BE2C (cell line): ENCODE results near the genes RNF180 and CWC27.

DNA sequence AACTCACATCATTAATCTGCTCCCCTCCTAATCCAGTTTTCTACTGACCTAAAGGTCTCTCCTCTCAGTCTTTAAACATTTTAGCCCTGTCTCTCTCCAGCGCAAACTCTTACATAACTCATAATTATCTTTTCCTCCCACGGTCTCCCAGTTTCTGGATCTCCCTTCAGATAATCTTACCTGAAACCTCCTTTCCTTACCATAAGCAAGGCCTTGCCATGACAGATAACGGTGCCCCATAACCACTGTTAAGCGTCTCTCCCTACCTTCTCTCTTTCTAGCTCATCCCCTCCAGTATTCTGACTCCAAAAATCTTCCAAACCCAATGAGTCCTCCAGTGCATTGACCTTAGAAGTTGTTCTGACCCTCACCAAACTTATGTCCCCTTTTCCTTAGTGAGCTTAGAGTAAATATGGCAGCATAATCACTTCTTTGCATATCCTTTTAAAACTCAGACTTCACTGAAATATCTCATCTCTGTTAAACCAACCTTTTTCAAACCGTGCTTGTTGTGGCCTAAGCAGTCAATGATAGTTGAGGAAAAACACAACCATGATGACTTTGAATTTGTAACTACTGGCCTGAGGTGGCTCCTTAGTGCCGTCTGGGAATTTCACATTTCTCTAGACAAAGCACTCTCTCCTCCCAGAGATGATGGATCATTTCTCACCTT is 146.5 kb downstream of the PDE4D start:
- RRBS, result no CpG with 5 or more reads among the region's 6 CpGs

- RRBS, result no CpG with 5 or more reads among the region's 4 CpGs
These were observed 192.3 kb downstream of the DEPDC1B start for GRCh38 chr5:60507569-60508122.

DNA sequence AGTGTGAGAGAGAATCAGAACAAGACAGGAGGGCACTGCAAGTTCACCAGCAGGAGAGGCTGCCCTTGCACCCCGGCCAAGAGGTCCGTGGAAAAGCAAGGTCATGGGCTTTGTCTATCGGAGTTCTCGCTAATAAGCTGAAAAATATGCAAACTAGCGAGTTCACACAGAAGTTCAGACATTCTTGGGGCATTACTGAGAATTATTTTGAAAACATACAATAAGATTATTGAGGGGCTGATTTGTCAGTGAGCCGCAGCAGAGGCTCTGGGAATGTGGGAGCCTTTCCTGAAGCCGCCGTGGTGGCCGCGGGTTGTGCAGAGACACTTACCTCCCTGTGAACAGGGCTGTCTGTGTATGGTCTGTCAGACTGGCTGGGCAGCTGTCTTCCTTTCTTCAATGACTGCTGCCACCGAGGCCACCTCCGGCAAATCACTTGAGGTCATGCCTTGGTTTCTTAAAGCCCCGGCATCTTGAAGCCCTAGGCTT is 79.6 kb upstream of the ZSWIM6 start:
- RRBS, result 84% methylated on average over 2 of the region's 13 CpGs

DNA sequence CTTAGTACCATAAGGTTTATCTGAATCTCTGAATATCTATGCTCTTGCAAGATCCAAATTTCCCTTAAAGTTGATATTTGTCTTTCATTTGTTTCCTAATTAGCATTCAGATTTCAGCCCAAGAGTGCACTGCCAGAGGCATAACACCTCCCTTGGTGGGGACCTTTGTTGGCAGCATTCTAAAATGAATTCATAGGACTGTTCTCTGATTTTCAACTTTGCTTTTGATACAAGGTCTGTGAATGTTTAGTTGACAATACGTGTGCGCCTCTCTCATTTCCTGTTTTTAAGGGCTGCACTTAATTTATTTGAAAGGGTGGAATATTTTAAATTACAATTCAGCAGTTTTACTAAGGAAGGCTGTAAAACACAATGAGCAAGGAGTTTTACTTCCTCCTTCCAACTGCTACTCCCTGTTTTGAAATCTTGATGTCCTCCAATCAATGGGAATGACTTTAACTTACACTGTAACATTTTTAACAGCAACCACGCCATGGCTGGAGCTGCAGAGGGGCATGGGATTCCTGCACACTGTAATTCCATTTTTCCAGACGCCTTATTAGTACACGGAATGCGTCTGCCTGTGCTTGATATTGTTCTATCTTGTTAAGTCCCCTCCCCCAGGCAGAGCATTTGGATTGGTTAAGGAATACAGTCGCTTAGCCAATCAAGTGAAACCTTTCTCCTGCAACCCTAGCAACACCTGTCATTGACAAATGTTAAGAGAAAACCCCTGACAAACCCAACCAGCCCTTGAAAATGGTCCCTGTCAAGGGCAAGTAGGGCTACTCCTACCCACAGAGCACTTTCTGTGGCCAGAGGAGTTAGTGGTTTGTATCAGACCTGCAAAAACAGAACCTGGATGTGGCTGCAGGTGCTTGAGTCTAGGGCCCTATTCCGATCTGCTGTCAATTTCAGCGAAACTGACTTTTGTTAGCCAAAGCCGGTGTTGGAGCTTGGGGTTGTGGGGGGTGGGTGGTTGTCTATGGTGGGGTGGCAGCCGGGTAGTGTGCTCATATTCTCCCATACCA is 12.5 kb upstream of the ZSWIM6 start:
- RRBS, result 93% methylated on average over 2 of the region's 11 CpGs

DNA sequence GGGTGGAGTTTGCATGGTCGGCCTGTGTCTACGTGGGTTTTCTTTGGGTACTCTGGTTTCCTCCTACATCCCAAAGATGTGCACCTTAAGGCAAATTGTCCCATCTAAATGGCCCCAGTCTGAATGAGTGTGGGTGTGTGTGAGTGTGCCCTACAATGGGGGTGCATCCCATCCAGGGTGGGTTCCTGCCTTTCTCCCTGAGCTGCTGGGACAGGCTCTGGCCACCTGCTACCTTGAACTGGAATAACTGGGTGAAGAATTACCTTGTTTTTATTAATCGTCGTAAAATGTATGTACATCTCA is 9.0 kb downstream of the ZSWIM6 start:
- RRBS, result no CpG with 5 or more reads among the region's 4 CpGs

DNA sequence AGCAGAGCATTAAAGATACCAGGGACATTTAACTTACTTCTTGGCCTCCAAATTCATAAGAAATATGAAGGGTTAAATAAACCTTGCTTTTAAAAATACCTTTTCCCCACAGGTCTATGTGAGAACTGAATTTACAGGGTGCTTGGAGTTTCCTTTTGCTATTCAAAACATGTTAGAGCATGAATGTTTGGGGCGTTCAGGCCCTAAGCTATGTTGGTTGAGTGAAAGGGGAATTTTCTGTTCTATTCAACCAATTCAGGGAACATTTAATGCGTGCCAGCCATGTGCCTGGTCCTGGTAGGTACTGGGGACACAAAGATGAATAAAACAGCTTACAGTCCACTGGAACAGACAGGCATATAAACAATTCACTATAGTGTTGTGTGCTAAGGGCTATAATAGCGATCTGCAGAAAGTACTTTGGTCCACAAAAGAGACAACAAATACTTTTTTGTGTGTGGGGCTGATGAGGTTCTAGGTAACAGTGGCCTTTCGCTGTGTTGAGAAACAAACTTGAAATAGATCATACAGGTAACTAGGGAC is 108.5 kb downstream of the ZSWIM6 start:
- RRBS, result no CpG with 5 or more reads among the region's 4 CpGs

- RRBS, result no CpG with 5 or more reads among the region's 12 CpGs
These were observed 193.6 kb downstream of the ZSWIM6 start for GRCh38 chr5:61525524-61526161.

GRCh38 chr5:61790626-61791206 is 458.7 kb downstream of the ZSWIM6 start:
- RRBS, result no CpG with 5 or more reads among the region's 4 CpGs

- RRBS, result 1% methylated on average over 12 of the region's 29 CpGs
These were observed 777 bp downstream of the KIF2A start for GRCh38 chr5:62306789-62307177.

DNA sequence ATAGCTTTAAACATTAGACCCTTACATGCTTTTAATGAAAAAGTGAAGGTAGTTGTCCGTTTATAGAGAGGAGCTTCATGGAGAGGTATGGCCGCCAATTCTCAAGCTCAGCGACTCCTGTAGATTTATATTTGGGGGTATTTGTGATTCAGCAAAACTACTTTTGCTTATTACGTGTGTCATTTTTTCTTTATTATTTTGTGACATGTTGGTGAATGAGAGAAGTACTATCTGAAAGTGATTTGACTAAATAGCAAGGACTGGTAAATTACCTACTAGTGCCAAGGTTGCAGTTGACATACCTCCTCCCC is 751 bp downstream of the IPO11 start:
- RRBS, result no CpG with 5 or more reads among the region's 4 CpGs

- RRBS, result no CpG with 5 or more reads among the region's 13 CpGs
These were observed 198.6 kb downstream of the LRRC70 start for GRCh38 chr5:62777217-62777639.

GRCh38 chr5:64165037-64166306 is at the start of gene RNF180:
Gene RNF180 (plus strand): TSS chr5:64165843.
- RRBS, result 21% methylated on average over 51 of the region's 104 CpGs

DNA sequence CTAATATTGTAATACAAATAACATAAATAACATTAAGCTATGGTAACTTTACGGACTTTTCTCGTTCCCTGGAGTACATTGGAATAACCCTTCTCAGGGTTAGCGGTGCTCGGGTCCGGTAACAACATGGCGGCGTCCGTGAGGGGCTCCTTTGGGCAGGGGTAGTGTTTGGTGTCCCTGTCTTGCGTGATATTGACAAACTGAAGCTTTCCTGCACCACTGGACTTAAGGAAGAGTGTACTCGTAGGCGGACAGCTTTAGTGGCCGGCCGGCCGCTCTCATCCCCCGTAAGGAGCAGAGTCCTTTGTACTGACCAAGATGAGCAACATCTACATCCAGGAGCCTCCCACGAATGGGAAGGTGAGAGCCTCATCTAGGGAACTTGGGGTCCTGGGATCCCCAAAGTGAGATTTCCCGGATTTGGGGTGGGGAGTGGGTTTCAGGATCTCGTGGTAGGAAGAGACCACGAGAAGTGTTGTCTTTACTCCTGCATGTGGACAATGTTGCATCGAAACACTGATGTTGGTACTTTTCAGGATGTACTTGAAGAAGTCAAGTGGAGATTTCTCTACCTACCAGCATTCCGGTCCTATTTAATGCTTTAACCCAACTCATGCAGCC is at the start of gene CWC27:
TSS of gene CWC27 (plus strand) at position 102 of the 621 bp plus-strand sequence.
- RRBS, result no CpG with 5 or more reads among the region's 21 CpGs

GRCh38 chr5:64804202-64804401 is 35.4 kb downstream of the CWC27 start:
- RRBS, result no CpG with 5 or more reads among the region's 2 CpGs

DNA sequence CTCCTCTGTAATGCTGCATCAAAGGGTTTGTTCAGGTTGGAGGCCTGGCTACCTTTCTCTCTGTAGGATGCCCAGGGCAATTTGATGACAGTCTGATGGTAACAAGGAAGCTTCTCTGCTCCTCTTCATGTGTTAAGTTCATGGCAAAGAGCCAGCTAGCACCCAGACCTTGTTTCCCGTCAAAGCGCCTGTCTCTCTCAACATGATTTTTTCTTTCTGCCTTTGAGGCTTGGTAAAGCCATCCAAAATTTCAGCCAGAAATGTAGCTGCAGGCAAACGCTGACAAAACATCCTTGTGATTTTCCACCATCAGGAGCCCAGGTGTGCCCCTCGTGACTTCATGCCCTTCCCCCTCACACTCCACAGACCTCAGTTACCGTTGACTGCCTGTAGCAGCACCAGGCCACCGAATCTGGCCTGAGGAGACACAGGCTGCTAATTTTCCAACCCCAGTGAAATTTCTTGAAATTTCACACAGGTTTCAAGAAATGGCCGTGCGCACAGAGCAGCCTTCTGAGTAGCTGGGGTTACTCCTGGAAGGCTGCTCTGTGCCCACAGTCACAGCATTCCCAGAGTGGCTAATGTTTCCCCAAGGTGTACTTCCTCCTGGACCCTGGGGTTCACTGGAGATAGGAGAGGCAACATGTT is 292.7 kb downstream of the CWC27 start:
- RRBS, result no CpG with 5 or more reads among the region's 8 CpGs

GRCh38 chr5:65484718-65485083 is 3.0 kb upstream of the ADAMTS6 start:
- RRBS, result no CpG with 5 or more reads among the region's 12 CpGs

- RRBS, result no CpG with 5 or more reads among the region's 7 CpGs
These were observed 44.2 kb downstream of the ERBIN start for GRCh38 chr5:65970438-65971170.

DNA sequence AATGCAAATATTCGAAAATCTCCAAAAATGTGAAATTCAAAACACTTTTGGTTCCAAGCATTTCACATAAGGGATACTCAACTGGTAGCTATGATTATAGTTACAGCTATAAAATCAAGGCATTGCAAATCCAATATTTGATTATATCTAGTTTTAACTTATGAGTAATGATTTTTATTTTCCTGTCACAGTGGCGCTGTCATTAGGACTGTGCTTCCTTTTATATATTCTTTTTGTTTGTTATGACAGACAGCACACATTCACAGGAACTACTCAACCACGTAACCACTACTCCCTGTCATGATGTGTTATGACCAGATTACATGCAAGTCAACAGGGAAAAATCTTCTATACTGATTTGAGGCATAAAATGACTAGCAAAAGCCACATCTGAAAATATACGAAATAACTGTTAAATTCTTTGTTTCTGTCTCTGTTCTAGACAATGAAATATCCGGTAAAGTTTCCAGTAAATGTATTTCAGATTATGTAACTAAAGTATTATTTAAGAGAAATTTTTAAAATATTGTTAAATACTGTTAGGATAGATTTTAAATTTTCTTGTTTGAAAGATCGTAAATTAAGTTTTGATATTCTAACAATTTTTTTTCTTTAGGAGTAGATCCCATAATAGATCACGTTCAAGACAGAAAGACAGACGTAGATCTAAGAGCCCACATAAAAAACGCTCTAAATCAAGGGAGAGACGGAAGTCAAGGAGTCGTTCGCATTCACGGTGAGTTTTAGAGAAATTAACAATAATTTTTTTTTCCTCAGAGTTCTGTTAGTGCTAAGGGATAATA is 25.5 kb downstream of the SREK1 start:
- RRBS, result no CpG with 5 or more reads among the region's 13 CpGs

GRCh38 chr5:66324350-66324736 is 180.2 kb downstream of the SREK1 start:
- RRBS, result no CpG with 5 or more reads among the region's 1 CpG